Measurements from ENCODE around the genes AOAH and ELMO1.

GRCh38 chr7:35725129-35725774 is 30.3 kb upstream of the HERPUD2 start:
- PRO-cap, 3 experiments = no peak in any of the 3 experiments
- RAMPAGE, long total RNA = no peak

DNA sequence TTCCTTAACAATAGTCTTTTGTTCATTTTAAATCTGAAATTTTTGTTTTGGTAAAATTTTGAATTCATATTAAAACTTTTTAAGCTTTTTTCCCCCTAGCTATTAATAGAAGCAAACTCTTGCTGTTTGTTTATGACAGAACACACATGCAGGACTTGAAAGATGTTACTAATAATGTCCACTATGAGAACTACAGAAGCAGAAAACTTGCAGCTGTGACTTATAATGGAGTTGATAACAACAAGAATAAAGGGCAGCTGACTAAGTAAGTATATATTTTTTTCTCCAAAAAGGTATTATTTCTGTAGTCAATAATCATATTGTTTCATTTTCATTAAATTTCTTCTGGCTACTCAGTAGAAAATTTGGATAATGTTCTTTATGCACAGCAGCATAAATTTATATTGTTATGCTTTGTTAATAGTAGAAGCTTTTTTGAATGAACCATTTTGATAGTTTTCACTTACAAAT is 89.7 kb downstream of the SEPTIN7 start:
- PRO-cap, 3 experiments = no peak in any of the 3 experiments
- RAMPAGE, long total RNA = no peak

DNA sequence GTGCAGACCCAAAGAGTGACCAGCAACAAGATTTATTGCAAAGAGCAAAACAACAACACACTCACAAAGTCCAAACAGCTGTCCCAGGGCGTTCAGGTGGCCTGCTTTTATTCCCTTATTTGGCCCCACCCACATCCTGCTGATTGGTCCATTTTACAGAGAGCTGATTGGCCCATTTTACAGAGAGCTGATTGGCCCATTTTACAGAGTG is 87.4 kb upstream of the EEPD1 start:
- PRO-cap, 3 experiments = no peak in any of the 3 experiments
- RAMPAGE, long total RNA = no peak

GRCh38 chr7:36190680-36191232 is 37.7 kb downstream of the EEPD1 start:
- PRO-cap, 3 experiments = no peak in any of the 3 experiments
- RAMPAGE, long total RNA = no peak

GRCh38 chr7:36207644-36208443 is 54.8 kb downstream of the EEPD1 start:
- PRO-cap, 3 experiments = no peak in any of the 3 experiments
- RAMPAGE, long total RNA = no peak

GRCh38 chr7:36390281-36390657 is 607 bp downstream of the ANLN start:
- PRO-cap, 3 experiments = peak in 2 of 3 experiments; most common plus-strand start chr7:36390460 (in 2)
- RAMPAGE, long total RNA = no peak

GRCh38 chr7:36390802-36391001 is 1.0 kb downstream of the ANLN start:
- PRO-cap, 3 experiments = no peak in any of the 3 experiments
- RAMPAGE, long total RNA = no peak

- PRO-cap, 3 experiments = no peak in any of the 3 experiments
- RAMPAGE, long total RNA = no peak
Observed at GRCh38 chr7:36629400-36629650, 95.0 kb downstream of the AOAH start.

DNA sequence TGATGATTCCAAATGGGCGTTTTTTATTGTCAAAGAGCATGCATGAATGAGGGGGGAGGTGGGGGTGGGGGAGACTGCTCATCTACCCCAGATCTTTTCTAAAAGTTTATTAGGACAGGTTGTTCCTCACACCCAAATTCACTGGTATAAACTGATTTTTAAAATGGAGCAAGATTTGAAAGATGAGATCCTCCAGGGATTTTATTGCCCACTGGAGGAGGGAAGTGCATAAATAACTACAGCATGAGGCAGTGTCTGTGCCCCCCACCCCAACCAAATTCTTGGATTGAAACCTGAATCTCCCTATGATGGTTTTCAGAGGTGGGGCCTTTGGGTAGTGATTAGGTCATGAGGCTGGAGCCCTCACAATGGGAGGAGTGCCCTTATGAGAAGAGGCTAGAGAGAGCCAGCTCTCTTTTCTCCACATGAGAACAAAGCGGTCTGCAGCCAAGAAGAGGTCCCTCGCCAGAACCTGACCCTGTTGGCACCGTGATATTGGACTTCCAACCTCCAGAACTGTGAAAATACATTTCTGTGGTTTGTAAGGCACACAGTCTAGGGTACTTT is 79.3 kb downstream of the AOAH start:
- PRO-cap, 3 experiments = no peak in any of the 3 experiments
- RAMPAGE, long total RNA = no peak

- PRO-cap, 3 experiments = no peak in any of the 3 experiments
- RAMPAGE, long total RNA = no peak
Observed at GRCh38 chr7:36661199-36661933, 62.9 kb downstream of the AOAH start.

DNA sequence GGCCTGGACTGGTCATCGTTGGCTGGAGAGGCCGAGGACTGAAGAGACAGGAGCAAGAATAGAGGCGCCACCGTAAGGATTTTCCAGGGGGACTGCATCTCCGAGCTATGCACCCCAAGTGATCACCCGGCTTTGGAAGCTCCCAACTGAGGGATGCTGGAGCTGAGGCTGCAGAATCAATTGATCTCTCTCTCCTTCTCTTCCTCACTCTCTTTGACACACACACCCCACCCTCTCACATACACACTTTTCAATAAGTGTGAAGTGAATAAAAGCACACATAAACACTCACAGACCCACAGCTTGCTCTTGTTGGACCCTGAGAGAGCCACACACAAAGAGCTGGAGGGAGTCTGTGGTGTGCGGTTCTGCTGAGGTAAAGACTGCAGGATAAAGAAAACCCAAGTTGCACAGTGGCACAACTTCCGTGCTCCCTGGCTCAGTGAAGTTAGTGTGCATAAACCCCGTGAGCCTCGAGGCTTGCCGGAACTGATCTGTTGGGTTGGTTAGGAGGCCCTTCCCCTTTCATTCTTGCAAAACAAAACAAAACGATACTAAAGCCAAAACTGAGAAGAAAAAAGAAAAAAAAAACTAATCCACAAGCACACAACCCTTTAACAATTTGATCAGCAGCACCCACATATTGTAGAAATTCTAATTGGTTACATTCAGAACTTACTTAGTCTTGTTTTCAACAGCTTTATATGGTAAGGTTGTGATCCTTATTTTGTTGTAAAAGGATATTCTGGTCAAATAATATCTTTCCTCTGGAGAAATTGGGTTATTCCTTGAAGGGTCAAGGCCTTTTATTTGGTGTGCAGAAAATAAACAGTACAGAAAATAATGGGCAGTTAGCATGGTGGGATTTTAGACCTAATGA is at the start of gene AOAH:
Gene AOAH (minus strand): TSS at position 444 of the 880 bp plus-strand sequence.
- PRO-cap, 3 experiments = no peak in any of the 3 experiments
- RAMPAGE, long total RNA = no peak

DNA sequence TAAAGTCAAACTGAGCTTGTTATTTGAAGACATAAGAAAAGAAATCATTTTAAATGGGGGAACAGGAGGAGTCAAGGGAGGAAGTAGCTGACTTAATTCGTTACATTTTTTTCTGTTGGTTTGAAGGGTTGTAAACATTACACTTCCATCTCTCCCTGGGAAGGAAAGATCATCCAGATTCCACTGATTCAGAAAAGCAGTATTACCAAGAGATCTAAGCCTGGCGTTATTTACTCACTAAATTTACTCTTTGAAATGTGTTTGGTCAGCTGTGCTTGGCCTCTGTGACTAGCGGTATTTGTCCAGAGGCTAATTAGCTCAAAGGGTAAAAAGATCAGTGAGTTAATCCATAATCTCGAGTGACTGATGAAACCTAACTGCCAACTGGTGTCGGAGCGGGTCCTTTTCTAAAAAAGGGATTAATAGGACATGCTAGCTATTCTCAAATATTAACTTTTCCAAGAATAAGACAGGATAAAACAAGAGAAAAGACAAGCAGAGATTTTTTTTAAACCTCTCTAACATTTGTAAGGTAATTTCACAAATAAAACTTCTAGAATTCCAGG is 247.2 kb upstream of the AOAH start:
- PRO-cap, 3 experiments = no peak in any of the 3 experiments
- RAMPAGE, long total RNA = no peak

GRCh38 chr7:37248134-37248996 is 200.3 kb downstream of the ELMO1 start:
- PRO-cap, 3 experiments = no peak in any of the 3 experiments
- RAMPAGE, long total RNA = no peak

DNA sequence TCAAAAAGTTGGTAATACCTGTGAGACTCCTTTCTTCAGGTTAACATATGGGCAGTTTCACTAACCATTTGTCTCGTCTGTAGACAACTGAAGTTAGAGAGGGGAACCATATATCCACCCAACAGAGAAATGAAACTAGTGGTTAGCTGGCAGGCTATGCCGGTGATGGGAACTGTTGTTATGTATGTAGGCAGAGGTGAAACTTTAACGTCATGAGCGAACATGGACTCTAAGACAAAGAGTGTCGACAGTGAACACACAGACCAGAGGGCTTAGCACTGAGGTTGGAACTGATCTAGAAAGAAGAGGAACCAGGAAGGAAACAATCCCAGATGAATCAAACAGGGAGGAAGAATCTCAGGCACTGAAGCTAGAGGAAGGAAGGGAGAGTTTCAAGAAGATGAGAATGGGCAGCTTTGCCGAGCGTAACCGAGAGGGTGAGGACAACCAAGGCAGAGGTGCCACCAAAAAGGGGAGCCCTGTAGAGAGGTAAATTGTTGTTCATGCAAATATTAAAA is 112.3 kb downstream of the ELMO1 start:
- PRO-cap, 3 experiments = no peak in any of the 3 experiments
- RAMPAGE, long total RNA = no peak

GRCh38 chr7:37418355-37418902 is 30.2 kb downstream of the ELMO1 start:
- PRO-cap, 3 experiments = no peak in any of the 3 experiments
- RAMPAGE, long total RNA = no peak

DNA sequence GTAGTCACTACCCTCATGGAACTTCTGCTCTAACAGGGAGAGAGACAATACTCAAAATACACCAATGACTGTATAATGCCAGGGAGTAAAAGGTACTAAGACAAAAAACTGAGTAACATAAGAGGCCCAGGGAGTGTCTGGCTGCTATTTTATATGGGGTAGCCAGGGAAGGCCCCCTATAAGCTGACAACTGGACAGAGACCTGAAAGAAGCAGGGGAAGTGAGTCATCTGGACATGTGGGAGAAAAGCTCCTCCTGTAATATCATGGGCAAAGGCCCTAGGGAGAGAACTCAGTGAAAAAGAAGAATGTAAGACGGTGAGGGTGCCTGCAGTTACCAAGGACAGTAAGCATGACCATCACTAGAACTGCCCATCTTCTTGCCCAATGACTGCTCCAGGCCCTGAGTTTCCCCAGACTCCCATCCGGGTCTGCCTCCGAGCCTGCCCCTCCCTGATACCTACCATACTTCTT is 2.4 kb downstream of the ELMO1 start:
- PRO-cap, 3 experiments = no peak in any of the 3 experiments
- RAMPAGE, long total RNA = no peak

- PRO-cap, 3 experiments = peak in 1 of 3 experiments; most common plus-strand start chr7:37448964 (in 1); most common minus-strand start chr7:37448835 (in 1)
- RAMPAGE, long total RNA = no peak
Observed at GRCh38 chr7:37448341-37449404, at the start of gene ELMO1. TSS of gene ELMO1 (minus strand) at chr7:37448864.

GRCh38 chr7:37449405-37449548 is 613 bp upstream of the ELMO1 start:
- PRO-cap, 3 experiments = no peak in any of the 3 experiments
- RAMPAGE, long total RNA = no peak

DNA sequence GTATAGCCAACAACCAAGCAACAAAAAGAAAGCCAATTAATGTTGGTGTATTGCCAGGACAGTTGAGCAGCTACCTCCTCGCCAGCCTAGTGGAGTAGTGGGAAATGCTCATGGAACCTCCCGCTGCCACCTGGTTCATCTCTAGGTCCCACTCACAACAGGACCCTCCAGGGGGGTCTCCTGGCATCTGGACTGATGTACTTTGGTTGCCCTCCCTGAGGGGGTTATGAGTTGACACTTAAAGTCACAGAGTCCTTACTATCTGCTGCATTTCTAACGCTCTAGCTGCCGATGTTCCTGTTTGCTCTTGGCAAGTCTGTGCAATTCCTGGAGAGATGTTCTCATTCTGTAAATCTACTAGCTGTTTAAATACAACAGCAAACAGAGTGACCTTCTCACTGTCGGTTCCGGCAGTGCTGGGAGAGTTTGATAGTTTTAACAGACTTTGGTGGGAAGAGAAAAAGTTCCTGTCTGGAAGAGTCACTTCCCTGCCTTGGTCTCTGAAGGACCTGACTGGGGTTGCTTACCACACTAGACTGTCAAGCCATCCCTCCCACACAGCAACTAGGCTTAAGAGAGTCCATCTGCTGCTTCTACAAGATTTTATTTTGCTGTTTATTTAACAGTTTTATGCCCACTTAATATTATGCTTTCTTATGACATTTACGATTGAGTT is 63.2 kb upstream of the ELMO1 start:
- PRO-cap, 3 experiments = no peak in any of the 3 experiments
- RAMPAGE, long total RNA = no peak

DNA sequence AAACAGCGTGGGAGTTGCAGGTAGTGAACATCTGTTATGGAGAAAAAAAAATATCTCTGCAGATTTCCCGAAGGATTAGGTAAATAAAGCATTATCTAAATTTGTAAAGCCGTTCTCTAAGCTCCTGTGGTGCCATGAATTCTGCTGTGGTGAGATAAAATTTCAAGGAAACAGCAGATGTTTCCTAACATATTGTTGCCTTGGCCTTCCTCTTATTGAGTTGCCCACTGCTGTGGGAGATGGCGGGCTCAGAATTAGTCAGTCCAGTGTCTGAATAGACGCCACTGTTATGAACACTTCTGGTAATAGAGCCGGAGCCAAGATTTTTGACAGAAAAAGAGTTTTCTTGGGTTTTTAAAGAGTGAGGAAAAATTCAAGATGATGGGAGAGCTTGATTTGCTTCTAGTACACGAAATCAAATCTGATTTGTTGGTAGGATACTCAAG is 82.6 kb upstream of the ELMO1 start:
- PRO-cap, 3 experiments = no peak in any of the 3 experiments
- RAMPAGE, long total RNA = no peak

Measured in cerebellum (tissue), 5 donors.